ENCODE results near the gene CA7.

DNA sequence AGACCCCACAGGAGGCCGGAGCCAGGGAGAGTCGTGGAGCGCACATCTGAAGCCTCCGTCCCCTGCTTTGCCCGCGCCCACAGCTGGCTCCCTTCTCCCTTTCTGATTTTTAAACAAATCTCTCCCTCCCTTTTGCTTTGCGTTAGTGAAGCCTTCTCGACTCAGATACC, 382 bp downstream of the CDH11 start:
- PRO-cap: no peak

DNA sequence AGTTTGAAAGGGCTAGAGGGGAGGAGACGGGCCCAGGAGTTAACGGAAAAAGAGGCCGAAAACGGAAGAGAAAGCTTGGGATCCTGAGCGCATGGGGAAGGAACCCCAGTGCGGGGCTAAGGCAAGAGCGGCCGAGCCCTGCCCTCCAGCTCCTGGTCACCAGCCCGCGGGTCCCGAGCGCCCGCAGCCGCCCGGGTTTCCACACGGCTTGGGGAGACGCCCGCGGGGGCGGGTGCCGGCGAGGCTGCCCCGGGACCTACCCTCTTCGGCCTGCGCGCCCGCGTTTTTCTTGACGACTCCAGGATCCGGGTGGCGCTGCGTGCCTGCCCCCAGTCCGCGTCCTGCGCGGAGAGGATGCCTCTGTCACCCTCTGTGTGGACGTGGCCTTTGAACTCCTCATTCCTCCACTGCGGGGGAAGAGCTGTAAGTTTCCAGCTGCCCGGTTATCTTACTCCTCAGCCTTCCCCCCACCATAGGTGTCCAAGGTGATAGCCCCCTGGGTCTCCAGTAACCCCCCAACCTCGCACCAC, 1.6 kb upstream of the CDH11 start:
- PRO-cap: no peak

- PRO-cap: no peak
These were observed 188.7 kb upstream of the CDH11 start for GRCh38 chr16:65310626-65310933.

GRCh38 chr16:65634585-65634784, 512.6 kb upstream of the CDH11 start:
- PRO-cap: no peak

DNA sequence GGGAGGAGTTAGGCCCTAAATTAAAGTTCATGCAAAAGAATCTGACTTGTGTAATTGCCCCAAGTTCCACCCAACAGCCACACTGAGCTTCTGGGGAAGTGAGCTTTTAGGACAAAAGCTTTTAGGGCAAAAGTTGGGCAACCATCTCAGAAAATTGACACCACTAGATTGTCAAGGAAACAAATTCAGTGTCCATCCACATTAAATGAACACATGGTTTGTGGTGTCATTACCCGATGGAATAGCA, 613.0 kb upstream of the CDH11 start:
- PRO-cap: no peak

DNA sequence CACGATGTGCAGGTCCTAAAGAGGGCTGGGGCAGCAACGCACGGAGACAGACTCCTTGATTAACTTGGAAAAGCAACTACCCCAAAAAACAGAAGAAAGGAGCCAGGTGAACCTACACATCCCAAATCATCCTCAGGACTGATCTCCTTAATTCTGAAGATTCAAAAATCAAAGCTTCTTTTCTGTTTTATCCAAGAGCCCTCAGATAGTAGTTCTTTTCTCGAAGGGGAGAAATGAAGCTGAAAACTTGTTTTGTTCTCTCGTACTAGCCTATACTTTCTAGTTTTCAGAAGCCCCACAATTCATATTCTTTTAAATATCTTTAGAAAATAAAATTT, 223.7 kb upstream of the CDH5 start:
- PRO-cap: no peak

- PRO-cap: no peak
These were observed 24.2 kb upstream of the BEAN1 start for GRCh38 chr16:66402703-66403567.

DNA sequence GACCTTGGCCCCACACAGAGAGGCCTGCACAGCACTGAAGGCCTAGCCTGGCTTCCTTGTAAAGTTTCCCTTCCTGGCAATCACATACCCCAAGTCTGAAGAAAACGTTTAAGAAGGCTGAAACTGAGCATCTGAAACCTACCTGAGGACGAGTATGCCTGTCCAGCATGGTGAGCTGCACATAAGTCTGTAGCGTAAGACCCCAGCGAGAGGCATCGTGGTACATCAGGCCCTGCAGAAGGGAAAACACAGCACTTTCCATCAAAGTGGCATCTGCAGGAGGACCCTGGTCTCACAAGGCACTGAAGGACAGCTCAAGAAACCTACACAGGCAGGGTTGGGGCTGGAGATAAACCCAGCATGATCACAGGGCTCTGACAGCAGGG, 18.7 kb downstream of the TK2 start:
- PRO-cap: no peak

GRCh38 chr16:66536777-66537231, 13.1 kb downstream of the TK2 start:
- PRO-cap: no peak

- PRO-cap: no peak
These were observed 1.1 kb upstream of the CKLF start for GRCh38 chr16:66551120-66551793.

- PRO-cap: no peak
These were observed 26.6 kb upstream of the CMTM4 start for GRCh38 chr16:66722672-66723949.

DNA sequence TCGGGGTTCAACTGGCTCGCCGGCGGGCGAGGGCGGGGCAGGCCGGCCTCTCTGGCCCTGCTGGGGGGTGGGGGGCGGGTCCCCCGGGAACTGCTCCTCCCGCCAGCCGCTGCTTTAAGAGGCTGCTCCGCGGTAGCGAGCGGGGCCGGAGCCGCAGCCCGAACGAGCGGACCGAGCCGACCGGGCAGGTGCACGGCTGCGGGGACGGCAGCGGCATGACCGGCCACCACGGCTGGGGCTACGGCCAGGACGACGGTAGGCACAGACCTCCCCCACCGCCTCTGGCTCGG, at the start of gene CA7:
CA7 (plus strand) TSS at position 142 of the 290 bp plus-strand sequence.
- PRO-cap: no peak

DNA sequence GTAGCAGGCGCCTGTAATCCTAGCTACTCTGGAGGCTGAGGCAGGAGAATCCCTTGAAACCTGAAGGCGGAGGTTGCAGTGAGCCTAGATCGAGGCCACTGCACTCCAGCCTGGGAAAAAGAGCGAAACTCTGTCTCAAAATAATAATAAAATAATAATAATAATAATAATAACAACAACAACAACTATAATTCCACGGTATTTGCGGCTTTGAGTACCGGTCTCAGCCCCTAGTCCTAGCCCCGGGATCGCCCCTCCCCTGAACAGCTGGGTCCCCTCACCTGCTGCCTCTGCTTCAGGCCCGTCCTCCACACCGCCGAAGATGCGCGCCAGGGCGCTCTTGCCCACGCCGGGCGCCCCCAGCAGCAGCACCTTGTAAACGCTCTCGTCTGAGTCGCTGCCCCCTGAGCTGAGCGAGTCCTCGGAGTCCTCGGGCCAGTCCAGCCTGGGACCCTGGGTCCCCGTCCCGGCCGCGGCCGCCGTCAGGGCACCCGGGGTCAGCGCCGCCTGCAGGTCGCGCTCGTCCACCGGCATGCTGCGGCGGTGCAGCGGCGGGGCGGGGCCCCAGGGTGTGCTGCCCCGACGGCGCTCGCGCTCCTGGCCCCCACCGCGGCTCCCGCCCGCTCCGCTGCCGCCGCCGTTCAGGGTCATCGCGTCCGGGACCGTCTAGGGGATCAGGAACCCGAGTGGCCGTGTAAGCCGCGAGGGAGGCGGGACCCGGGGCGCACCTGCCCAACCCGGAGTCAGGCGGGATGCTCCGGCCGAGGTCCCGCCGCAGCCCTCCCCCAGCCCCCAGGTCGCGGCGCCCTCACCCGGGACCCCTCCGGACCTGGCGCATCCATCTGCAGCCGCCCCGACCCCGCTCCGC, 572 bp downstream of the RRAD start:
- PRO-cap: no peak

DNA sequence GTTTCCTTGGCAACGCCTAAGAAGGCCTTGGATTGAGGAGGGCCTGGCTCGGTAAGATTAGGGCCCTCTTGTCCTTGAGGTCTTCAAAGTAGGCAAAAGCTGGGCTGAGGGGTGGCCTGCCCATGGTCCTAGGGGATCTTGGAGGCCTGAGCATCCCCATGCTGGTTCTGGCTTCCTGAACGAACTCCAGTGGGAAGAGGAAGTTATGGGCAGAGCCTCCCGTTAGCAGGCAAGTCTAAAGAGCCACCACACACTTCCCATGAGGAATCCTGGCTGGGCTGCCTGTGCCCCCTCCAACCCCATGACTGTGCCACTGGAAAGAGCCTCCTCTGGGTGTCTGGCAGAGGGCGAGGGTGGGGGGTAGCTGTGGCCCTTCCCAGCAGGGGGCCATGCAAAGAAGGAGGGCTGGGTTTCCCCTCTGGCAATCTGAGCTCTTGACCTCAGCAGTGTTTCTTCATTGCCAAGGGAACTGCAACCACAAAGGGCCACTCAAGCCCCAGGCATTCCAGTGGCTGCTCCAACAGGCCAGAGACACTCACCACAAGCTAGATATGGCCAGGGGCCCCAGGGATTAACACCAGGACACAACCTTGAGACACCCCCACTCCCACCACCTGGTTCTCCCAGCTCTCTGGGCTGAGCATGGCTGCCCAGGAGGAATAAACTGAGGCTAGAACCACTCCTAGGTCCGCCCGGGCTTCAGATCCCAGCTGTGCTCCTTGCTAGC, 1.6 kb upstream of the RRAD start:
- PRO-cap: no peak

GRCh38 chr16:66936206-66936984, 1.1 kb downstream of the CES2 start:
- PRO-cap: no peak

- PRO-cap: no peak
These were observed 11.2 kb downstream of the CES2 start for GRCh38 chr16:66946580-66946898.

- PRO-cap: no peak
These were observed 12.5 kb upstream of the CES3 start for GRCh38 chr16:66948045-66949394.

DNA sequence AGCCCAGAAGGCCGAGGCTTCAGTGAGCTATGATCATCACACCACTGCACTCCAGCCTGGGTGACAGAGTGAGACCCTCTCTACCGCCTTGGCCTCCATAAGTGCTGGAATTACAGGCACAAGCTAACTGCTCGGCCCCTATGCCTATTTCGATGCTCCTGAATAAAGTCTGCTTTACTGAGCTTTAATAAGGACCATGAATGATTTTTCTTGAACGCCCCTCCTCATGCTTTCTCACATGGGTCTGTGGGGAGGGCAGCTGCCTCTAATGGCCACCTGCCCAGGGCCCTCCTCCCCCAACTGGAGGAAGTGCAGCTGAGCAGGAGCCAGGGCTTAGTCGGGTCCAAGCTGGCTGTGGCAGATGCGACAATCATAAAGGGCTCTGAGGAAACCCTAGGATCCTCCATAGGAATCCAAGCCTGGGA, 15.9 kb upstream of the CBFB start:
- PRO-cap: unidirectional peak, plus-strand start at position 342 of the sequence

GRCh38 chr16:67104899-67105354, 4.8 kb upstream of the PHAF1 start:
- PRO-cap: no peak

DNA sequence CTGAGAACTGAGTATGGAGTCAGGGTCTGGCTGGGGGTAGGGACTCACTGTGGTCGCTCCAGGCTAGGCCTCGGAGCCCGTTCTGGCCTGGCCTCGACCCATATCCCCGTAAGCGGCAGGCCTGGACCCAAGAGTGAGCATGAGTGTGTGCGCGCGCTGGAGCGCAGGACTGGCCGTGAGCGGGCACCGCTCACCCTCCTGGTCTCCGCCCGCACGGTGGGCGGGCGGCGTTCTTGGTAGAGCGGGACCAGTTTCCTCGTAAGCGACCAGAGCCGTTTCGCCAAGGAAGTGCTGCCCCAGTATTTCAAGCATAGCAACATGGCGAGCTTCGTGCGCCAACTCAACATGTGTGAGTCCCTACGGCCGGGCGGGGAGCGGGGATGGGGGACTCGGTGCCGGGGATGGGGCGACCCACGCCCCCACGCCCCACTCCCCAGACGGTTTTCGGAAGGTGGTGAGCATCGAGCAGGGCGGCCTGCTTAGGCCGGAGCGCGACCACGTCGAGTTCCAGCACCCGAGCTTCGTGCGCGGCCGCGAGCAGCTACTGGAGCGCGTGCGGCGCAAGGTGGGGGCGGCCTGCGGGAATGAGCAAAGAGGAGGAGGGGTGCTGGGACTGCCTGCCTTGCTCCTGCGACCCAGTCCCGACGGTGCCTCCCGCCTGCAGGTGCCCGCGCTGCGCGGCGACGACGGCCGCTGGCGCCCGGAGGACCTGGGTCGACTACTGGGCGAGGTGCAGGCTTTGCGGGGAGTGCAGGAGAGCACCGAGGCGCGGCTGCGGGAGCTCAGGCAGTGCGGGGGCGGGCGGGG, 940 bp downstream of the HSF4 start:
- PRO-cap: no peak